Islet of Langerhans (tissue), 1 donor: ENCODE measurements around the genes CCNG2, CXCL13 and ANXA3.

- RRBS: no CpG with 5 or more reads among the region's 2 CpGs
Measured at GRCh38 chr4:76909373-76909574, 11.3 kb upstream of the SOWAHB start.

GRCh38 chr4:76956957-76957325, 7.4 kb downstream of the SEPTIN11 start:
- RRBS: no CpG with 5 or more reads among the region's 1 CpG

- RRBS: no CpG with 5 or more reads among the region's 8 CpGs
Measured at GRCh38 chr4:77012705-77013449, 62.9 kb downstream of the CCNI start.

DNA sequence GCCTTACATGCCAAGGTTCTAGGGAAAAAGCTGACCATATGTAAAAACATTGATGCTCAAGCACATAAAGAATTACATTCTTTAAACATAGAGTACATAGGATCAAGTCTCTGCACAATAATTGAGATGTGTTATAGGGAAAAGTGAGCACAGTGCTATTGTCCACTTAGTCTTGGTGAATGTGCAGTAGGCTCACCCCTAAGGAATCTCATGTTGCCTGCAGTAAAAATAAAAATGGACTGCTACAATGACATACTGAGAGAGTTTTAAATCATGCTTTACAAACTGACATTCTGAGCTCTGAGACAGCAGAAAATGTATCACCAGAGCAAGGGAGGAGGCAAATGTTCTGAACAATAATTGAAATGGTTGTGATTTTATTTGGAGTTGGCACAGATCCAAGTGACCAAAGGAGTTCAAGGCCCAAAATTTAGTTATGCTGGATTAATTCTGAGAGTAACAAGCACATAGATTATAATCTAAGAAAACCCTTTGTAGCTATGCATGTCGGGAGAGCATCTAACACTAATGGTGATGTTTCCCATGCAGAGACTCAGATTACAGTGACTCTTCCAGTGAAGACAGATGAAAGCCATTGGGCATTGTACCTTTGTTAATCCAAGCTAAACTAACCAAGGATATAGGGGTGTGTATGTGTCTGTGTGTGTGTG, 43.7 kb downstream of the CCNI start:
- RRBS: no CpG with 5 or more reads among the region's 1 CpG

DNA sequence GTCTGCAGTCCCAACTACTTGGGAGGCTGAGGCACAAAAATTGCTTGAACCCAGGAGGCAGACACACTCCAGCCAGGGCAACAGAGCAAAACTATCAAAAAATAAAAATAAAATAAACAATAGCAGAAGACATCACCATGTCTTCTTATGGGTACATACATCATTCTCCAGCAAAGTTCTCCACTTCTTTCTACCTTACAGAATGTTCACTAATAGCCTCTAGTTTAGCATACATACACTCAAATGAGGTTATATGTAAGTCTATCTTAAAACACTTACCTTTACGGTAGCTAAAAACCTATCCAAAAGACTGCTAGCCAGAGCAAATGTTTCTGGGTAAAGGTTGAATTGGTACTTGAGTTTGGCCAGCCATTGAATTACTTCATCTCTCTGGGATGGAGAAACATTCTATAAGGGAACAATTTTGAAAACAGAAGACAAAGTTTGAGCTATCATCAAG, 17.5 kb downstream of the CCNI start:
- RRBS: no CpG with 5 or more reads among the region's 1 CpG

DNA sequence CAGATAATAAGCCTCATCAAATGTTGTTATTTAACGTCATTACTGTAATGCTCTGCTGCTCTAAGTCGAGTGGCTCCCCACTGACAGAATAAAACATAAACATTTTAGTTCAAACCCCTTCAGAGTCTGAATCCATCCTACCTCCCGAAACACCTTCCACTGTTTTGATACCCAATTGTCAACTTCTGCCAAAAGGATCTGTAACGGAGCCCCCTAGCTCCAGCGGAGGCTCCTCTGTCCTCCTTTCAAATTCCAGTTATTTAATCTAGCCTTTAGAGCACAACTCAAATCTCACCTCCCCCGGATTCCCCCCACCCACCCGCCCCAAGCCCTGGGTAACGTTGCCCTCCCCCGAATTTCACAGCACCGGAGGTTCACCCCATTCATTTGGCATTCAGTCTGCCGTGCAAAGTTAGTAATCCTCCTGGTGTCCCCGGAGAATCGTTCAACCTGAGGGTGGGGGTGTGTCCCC, 1.1 kb downstream of the CCNI start:
- RRBS: 6% methylated on average over 5 of the region's 13 CpGs

DNA sequence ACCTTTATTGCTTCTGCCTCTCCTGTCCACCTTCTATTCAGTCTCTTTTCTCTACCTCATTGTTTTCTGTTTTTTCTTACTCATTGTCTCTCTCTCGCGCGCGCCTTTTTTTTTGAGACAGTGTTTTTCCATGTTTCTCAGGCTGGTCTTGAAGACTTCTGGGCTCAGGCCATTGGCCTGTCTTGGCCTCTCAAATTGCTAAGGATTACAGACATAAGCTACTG, 21.8 kb upstream of the CCNG2 start:
- RRBS: no CpG with 5 or more reads among the region's 4 CpGs

- RRBS: 3% methylated on average over 16 of the region's 74 CpGs
Measured at GRCh38 chr4:77156482-77157428, at the start of gene CCNG2. Gene CCNG2 (plus strand): TSS chr4:77157207.

DNA sequence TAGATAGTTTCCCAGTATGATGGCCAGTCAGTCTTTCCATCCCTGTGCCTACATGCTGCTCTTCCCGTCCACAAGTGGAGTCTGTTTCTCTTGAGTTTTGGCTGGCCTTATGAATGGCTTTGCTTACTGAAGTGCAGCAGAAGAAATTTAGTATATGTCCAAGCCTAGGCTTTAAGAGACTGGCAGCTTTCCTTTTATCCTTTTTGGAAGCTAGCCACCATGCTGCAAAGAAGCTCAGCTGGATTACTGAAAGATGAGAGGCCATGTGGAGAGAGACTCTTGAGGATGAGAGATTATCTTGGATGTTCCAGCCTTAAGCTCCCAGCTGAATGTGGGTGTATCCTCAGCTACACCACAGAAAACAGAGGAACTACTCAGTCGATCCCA, 12.4 kb downstream of the CCNG2 start:
- RRBS: no CpG with 5 or more reads among the region's 2 CpGs

DNA sequence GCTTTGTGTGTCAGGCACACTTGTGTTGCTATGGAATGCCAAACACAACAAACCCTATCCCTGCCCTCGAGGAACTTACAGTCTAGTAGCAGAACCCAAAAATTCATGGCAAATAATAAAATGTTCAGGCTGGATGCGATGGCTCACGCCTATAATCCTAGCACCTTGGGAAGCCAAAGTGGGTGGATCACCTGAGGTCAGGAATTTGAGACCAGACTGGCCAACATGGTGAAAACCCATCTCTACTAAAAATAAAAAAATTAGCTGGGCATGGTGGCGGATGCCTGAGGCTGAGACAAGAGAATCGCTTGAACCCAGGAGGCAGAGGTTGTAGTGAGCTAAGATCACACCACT, 14.1 kb downstream of the CCNG2 start:
- RRBS: no CpG with 5 or more reads among the region's 5 CpGs

- RRBS: no CpG with 5 or more reads among the region's 6 CpGs
Measured at GRCh38 chr4:77434211-77434705, 171.4 kb upstream of the CXCL13 start.

DNA sequence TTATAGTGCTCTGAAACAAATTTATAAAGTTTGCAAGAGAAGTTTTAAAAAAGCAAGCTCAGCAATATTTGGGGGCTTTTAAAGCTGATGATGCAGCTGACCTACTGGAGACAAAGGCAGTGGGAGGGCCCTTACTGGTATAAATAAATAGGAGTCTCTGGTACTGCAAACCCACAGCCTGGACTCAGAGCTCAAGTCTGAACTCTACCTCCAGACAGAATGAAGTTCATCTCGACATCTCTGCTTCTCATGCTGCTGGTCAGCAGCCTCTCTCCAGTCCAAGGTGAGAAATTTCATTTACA, at the start of gene CXCL13:
Gene CXCL13 (plus strand): TSS at position 174 of the 302 bp plus-strand sequence.
- RRBS: no CpG with 5 or more reads among the region's 1 CpG

DNA sequence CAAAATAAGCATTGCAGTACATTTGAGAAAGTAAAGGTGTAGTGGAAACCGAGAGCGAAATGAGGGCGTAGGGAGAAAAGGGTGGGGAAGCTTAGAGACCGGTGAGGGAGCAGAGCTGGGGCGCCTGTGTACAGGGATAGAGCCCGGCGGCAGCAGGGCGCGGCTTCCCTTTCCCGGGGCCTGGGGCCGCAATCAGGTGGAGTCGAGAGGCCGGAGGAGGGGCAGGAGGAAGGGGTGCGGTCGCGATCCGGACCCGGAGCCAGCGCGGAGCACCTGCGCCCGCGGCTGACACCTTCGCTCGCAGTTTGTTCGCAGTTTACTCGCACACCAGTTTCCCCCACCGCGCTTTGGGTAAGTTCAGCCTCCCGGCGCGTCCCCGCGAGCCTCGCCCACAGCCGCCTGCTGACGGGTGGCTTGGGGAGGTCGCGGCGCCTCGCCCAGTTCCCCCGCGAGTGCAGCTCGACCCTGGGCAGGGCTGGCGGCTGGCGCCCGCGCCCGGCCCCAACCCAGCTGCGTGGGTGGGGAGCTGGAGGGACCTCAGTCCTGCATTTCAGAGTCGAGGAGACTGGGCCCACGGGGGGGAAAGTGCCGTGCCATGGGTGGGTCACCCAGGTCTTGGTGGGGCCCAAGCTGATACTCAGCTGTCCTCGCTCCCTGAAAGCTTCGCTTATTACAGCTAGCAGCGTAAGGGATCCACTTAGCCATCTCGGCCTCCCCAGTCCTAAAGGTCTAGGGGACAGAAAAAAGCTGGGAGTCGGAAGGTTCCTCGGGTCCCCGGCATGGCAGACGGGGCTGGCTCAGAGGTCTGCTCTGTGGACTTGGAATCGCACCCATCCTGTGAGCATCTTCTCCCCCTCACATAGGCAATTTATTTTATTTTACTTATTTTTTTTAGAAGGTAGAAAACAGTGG, at the start of gene ANXA3:
Gene ANXA3 (plus strand): TSS at position 262 of the 912 bp plus-strand sequence.
- RRBS: 4% methylated on average over 9 of the region's 62 CpGs

DNA sequence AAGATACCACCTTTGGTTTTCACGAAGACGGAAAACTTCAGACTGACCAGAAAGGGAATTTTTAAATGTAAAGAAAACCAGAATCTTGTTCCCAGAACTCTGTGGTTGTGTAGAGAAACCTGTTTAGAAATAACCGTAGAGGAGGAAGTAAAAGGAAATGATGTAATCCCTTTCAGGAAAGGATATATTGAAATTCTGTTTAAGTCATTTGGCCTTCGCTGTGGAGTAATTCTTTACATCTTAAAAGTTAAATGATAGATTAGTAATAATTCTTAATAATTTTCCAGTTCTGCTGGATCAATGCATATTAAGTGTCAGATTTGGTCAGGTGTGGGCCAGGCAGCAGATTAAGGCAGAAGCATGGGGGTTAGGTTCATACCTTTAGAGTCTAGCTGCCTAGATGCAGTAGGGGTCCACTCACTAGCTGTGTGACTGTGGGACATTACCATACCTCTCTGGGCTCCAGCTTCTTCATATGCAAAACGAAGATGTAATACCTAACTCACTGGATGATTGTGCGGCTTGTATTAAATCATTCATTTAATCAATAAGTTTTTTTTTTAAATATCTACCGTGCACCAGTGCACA, 1.3 kb downstream of the ANXA3 start:
- RRBS: no CpG with 5 or more reads among the region's 7 CpGs

DNA sequence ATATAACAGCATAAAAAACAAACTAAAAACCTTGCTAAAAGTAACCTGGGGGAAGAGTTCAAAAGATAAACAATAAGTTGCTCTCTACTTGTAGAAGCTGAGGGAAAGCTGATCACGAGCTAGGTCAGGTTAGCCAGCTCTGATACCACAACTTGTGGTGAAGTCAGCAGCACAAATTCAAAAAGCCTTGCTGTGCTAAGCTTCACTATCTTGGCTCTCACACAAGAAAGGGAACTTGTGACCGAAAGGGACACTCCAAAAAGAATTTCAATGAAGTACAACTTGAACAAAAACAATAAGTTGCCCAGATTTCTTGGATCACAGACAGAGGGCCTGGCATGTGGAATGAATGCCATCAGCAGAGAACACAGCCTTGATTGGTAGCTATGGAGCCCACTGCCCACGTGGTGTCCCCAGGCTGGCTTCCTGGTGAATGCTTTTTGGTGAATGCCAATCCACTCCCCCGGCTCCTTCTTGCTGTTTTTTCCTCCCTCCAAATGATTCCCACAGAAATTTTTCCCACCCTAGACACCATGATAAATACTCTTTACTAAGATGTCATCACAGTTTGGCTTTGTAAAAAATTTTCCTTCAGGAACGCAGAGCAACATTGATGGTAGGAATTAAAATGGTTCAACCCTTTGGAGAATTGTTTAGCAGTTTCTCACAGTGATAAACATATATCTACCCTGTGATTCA, 82.5 kb downstream of the ANXA3 start:
- RRBS: no CpG with 5 or more reads among the region's 5 CpGs

- RRBS: no CpG with 5 or more reads among the region's 4 CpGs
Measured at GRCh38 chr4:78691835-78692443, 84.2 kb upstream of the BMP2K start.

GRCh38 chr4:78719890-78720860, 56.0 kb upstream of the BMP2K start:
- RRBS: no CpG with 5 or more reads among the region's 10 CpGs

DNA sequence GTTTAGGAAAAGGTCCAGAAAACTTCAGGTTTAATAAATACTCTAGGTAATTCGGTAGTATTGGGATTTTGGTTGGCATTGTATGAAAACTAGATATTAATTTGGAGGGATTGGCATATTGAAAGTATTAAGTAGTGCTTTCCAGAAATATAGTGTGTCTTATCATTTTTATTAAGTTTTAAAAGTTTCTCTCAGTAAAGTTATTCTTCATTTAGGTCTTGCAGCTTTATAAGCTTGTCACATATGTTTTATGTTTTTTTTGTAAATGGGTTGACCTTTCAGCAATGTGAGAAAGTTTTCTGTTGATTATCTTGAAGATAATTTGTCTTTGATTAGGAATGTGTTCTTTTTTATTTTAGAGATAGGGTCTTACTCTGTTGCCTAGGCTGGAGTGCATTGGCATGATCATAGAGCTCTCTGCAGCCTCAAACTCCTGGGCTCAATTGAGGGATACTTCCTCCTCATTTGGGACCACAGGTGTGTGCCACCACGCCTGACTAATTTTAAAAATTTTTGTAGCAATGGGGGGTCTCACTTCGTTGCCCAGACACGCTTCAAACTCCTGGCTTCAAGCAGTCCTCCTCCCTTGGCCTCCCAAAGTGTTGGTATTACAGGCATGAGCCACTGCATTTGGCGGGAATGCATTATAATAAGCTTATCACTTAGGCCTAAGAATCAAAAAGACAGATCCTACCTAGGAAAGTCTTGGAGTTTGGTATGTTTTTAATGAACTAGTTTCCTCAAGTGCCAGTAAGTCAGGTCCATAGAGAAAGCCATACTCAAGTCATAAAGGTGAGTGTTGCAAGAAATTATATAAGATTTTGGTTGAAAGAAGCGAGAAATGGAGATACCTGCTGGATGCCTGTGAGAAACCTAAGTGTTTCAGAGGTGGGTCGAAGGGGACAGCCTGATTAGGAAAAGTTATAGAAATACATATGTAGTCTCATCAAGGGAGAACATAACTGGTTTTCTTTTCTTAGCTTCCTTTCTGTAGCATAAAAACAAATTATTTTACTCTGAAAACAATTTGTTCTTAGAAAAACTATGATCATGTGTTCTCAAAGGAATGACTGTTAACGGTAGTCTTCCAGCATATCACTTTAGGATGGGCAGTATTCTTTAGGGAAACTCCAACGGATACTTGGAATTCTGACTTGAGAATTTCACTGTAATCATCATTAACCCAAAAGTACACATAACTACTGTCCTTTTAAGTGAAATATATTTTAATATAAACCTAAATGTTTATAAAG, 21.8 kb downstream of the BMP2K start:
- RRBS: no CpG with 5 or more reads among the region's 9 CpGs

- RRBS: no CpG with 5 or more reads among the region's 4 CpGs
Measured at GRCh38 chr4:78907926-78908987, 31.0 kb downstream of the PAQR3 start.

GRCh38 chr4:78910153-78911208, 28.8 kb downstream of the PAQR3 start:
- RRBS: no CpG with 5 or more reads among the region's 8 CpGs